REH cell (cell line): ENCODE results near the gene BCAP29.

GRCh38 chr7:105990731-105990999 is 27.6 kb downstream of the CDHR3 start:
- PRO-cap = no peak

GRCh38 chr7:106177696-106178200 is 65.6 kb upstream of the SYPL1 start:
- PRO-cap = no peak

DNA sequence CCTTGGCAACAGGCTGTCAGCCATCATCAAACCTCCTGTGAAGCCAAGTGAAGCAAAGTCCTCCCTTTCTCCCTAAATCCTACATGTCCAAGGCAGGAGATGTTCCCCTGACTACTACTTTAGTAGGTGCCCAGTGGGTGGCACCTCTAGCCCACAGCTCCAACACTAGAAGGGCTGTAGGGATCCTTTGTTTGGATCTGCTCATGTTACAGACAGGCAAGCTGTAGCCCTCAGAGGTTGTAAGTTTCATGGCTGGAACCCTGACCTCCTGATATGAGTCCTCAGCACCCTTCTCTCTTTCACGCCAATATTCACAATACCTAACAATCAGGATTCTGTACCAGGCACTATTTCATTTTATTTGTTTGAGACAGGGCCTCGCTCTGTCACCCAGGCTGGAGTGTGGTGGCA is 66.6 kb upstream of the SYPL1 start:
- PRO-cap = no peak

GRCh38 chr7:106255092-106256155 is 29.4 kb downstream of the NAMPT start:
- PRO-cap = no peak

- PRO-cap = no peak
Observed at GRCh38 chr7:106271460-106271923, 13.3 kb downstream of the NAMPT start.

- PRO-cap = no peak
Observed at GRCh38 chr7:106279489-106279760, 5.4 kb downstream of the NAMPT start.

DNA sequence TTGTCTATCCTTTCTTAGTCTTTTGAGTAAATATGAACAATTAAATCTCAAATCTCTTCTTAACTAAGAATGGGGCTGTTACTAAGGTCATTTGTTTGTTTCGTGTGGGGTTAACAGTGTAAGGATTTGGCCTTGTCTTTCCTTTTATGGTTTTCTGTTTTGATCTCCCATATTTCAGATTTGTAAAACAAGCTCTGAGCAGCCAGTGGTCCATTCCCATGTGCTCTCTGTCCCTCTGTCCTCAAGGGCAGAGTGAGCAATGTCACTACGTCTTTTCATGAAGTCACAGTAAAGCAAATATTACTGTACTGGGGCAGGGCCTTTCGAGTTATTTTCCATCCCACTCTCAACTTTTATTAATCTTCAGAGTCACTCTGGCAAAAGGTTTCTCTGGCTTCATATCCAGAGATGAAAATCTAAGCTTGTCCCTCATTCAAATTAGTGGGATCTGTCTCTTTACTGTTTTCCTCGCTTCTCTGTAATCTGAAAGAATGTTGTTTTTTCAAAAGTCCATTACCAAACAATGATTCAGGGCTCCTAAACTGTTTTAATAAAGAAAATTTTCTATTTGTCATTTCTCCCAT is 41.9 kb upstream of the NAMPT start:
- PRO-cap = no peak

GRCh38 chr7:106344674-106345185 is 59.9 kb upstream of the NAMPT start:
- PRO-cap = no peak

DNA sequence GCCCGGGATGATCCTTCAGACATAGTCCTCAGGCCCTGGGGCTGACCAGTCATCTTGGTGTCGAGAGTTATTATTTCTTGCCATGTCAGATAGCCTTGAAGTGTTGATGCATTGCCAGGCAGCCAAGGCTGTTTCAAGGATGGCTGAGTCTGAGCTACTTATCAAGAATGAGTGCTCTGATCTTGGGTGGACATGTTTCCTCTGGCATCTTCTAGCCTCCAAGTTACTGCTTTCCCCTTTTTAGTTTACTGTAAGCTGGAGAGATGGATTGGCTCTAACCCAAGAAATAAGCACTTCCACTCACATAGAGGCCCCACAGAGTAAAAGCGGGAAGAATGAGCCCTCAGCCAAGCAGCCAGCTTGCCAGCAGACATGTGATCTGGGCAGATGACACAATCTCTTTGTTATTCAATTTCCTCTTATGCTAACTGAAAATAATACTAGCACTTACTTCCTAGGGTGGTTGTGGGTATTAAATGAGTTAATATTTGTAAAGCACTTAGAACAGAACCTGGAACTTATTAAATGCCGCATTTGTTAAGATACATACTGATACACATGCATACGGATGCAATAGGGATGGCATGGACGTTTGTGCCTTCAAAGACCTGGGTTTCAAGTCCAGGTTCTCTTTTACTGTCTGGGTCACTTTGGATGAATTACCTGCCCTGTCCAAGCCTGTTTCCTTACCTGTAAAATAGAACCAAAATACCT is 136.7 kb upstream of the NAMPT start:
- PRO-cap = no peak

GRCh38 chr7:106448764-106449686 is 164.2 kb upstream of the NAMPT start:
- PRO-cap = no peak

- PRO-cap = no peak
Observed at GRCh38 chr7:106462431-106462915, 177.7 kb upstream of the NAMPT start.

DNA sequence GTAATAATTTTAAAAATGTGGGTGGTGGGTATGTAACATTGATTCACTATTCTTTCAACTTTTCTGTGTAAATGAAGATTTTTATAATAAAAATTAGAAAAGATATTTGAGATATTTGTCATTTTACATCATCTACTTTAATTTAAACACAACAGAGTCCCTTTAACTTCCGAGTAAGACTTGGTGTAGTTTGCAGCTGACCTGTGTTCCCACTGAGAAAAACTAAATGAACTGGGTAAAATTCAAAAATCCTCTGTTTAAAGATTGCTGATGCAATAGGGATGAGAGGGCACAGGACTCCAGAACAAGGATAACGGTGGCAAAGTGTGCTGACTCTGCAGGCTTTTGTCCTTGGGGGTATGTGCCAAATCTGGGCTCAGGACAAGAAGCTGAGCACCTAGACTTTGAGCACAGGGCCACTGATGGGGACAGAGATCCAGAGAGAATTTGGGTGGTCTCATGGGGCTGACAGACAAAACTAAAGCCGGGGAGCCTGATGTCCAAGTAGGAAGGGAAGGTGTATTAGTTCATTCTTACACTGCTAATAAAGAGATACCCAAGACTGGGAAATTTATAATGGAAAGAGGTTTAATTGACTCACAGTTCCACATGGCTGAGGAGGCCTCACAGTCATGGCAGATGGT is 156.7 kb downstream of the CCDC71L start:
- PRO-cap = no peak

DNA sequence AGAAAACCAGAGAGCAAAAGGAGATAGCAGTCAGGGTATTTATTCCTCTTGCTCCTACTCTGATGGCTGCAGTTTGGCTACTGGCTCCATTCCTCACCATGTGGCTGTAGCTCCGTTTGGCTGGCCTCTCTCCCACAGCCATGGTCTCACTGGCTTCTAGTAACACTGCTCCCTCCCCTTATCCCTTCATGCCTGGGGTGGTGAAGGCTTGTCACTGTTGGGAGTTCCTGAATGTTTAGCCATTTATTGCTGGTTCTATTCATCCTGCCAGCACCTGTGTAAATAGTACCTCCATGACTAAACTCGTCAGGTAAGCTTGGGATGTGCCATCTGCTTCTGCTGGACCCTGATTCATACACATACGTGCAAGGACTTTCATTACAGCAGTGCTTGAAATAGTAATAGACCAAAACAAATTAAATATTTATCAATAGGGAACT is 61.7 kb downstream of the CCDC71L start:
- PRO-cap = no peak

DNA sequence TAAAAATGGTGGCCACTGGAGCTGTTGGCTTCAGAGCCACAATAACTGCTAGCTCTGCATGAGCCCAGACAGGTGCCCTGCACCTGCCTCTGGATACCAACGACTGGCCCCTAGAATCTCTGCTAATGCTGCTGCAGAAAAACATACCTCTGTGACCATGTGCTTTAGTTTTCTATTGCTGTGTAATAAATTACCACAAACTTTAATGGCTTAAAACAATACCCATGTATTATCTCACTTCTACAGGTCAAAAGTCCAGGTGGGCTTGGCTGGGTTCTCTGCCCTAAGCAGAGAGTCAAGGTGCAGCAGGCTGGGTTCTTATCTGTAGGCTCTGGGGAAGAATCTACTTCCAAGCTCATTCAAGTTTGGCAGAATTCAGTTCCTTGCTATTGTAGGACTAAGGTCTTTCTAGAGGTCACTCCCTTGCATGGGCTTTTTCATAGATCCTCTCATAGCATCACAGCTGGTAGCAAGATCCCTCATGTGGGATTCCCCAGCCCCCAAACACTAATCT is 52.3 kb downstream of the CCDC71L start:
- PRO-cap = no peak

DNA sequence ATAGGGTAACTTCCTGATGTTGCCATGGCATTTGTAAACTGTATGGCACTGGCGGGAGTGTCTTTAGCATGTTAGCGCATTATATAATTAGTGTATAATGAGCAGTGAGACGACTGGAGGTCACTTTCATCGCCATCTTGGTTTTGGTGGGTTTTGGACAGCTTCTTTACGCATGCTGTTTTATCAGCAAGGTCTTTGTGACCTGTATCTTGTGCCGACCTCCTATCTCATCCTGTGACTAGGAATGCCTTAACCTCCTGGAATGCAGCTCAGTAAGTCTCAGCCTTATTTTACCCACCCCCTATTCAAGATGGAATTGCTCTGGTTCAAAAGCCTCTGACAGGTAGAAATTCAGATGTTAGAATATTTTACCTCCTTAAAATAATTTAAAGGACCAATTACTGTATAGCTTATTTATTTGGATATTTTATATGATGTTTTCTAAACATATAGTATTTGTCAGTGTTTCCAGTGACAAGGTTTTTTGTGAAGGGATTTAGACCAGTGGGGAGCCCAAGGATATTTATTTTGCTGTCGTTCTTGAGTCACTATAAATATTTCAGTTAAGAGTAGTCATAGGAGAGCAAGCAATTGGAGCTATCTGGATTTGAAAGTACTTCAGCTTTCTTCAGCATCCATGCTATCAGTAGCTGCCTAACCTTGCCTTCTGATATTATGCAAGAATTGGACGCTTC is 90.0 kb upstream of the PIK3CG start:
- PRO-cap = no peak

DNA sequence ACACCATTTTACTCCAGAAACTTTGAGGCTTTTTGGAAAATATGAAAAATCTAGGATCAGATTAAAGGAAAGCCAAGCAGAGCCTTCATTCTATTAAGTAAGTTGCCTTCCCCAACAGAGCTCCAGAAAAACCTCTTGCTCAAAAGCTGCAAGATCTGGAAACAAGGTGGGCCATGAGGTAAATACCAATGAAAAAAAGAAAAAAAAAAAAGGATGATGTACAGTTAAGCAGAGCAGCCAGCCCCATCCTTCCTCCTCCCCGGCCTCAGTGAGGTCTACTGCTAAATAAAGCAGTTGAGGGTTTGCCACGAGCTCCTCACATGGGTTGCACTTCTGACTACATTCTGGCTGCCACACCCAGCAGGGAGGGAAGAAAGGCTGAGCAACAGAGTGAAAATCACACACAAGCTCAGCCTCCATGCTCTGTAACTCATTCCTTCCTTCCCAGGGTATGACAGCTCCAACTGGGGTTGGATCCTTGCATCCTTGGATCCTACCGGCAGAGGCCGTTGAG is 53.2 kb upstream of the PIK3CG start:
- PRO-cap = unidirectional peak, minus-strand start at position 277 of the sequence

DNA sequence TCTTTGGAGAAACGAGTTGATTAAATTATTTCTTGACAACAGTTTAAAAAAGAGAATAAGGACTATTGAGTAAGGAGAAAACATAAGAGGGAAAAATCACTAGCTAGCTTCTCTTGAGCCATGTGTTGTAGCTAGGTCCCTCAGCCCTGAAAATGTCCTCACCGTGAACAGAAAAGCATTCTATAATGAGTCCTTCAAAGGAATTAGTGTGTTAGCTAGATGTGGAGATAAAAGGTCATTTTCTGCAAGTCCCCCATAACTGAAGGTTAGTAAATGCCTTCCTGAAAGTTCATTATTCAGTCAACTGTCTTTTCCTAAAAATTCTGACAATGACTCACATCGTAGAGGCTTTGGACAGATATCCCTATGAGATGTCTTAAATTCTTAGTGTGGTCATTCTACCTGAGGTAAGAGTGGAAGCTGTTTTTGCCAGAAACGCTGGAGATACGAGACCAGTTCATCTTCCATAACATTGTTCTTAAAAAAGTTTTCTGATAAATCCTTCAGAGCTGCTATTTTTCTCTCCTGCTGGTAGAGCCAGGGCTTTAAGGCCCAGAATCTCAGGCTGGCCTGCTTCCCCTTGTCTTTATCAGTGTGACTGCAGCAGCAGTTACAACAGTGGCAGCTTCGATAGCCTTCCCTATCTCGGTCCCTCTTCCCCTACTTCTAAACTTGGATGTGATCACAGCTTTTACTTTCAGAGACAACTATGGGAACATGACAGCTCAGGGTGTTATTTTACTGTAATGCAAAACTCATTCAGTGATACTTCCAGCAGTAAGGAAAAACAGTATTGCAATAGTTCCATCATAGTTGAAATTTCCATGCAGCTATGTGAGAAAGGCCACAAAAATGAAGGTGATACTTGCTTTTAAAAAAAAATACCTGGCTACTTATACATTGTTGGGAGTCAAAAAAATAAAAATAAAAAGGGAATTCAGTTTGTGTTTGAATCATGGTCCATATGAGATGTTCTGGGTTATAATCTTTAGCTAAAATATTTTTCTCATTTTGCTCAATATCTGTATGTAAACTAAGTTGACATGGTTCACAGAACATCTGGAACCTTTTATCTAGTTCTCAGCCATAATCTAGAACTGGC is 37.2 kb upstream of the PRKAR2B start:
- PRO-cap = no peak

DNA sequence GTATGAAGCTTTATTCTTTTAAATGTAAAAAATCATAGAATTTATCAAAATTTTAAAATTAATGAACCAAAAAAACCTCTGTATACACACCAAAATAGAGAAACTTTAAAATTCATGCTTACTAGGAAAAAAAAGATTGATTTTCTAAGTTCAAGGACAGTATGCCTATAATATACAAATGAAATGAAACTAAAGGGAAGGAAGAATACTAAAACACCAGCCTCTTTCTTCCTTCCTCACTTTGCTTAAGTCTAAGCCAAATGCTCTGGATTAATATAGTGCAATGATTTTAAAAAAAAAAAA is 6.0 kb downstream of the GPR22 start:
- PRO-cap = no peak

DNA sequence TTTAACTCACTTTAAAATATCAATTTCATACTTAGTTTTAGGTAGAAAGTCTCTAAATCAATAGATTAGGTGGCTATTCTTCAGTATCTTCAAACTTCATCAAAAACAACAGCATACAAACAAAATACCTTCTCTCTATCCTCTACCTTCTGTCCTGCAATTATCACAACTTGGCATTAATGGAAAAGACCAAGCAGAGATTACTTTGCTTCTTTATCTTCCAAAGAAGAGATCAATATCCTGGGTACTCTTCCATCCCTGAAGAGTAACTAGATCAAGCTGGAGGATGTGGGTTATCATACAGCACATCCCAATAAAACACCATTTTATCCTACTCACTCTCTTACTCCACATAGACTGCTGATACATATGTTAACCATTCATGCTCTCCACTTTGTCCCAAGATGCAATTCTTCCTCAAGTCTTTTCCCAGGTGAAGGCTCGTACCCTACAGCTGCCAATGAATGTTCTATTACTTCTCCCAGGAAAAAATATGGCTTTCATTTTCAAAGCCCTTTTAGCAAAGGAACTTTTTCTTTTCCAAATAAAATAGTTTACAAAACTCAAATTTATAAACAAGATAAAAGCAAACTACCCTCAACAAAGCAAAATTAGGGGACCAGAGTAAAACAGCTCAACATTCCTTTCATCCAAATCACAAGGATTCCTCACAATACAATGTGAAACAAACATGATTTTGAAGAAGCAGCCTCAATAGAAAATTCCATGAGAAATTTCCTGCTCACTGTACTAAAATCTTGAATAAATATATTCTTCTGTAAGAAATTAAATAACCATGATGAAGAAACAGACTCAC is 21.4 kb downstream of the GPR22 start:
- PRO-cap = no peak

DNA sequence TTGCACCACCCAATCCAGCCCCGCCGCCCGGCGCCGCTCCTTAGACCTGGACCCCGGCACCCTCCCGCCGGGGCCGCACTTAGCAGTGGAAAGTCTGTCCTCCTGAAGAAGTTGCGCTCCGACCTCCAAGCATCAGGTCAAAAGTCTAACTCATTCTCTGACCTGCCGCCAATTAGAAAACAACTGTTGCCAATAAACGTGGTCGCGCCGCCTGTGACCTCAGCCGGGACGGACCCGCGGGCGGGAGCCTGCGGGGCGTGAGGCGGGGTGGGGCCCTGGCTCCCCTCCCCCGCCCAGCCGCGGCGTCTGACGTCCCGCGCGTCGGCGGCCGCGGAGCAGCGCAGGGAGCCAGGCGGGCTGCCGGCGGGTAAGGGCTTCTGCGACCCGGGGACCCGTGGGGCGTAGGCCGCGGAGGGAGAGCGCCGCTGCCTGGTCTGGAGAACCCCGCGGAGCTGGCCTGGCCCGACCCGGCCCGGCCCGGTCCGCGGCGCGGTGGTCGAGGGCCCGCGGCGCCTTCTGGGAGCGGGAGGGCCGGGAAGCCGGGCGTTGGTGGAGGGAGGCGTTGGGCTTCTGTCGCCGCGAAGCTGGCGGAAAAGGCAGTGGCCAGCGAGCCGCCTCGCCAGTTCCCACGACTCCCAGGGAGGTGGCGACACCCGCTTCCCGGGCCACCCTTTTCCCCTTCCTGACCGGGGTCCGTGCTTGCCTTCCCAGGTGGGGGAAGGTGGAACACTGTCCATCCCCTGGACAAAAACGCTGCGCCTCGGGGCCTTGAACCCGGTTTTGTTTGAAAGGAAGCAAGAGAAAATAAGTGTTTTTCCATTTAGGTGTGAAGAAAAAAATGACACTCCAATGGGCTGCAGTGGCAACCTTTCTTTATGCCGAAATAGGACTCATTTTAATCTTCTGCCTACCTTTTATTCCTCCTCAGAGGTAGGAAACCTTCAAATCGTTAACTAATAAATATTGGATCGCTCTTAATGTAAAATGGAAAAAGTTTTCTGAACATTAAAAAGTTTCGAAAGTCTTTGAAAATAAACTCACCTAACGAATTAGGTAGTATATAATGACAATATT is at the start of gene BCAP29:
Gene BCAP29, plus strand, starts transcription at position 312 of the 1,074 bp plus-strand sequence.
- PRO-cap = bidirectional peak, plus-strand start at position 331 of the sequence, minus-strand start at position 215 of the sequence; bidirectional peak, plus-strand start at position 525 of the sequence, minus-strand start at position 492 of the sequence